ENCODE data around the genes KSR1 and NOS2.

DNA sequence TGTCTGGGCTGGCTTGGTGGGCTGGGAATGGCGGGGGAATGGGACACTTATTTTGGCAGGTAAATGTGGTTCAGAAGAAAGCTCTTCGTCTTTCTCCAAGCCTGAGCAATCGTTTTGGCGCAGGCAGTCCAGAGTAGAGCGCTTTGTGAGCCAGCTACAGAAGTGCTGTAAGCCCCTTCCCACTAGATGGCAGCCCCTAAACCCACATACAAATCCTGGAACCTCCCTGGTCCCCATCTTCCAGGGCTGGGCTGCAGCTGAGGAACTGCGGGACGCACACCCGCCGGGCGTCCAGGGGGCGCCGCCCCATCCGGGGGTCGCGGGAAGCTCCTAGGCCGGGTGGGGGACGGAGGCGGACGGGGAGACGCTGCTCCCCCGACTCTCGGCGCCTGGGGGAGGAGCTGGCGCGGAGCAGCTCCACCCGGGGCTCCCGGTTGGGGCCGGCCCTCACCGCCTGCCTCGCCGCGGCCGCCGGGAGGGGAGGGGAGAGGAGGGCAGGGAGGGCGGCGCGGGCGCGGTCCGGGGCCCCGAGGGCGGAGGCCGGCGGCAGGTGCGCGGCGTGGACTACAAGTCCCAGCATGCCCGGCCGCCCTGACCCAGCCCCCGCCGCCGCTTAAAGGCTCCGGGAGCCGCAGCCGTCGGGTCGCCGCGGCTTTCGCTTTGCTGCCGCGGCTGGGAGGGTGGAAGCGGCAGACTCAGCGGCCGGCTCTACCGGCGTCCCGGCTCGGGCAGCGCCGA, at the start of gene KSR1:
TSS of gene KSR1 (plus strand) at position 643 of the 738 bp plus-strand sequence.
- PRO-cap, 2 experiments = peak in 2 of 2 experiments; most common plus-strand start position 236 of the sequence (in 2); most common minus-strand start position 391 of the sequence (in 2)

- PRO-cap, 2 experiments = no peak in any of the 2 experiments
These were observed 50.1 kb downstream of the KSR1 start for GRCh38 chr17:27506427-27506769.

GRCh38 chr17:27526370-27527110, 70.3 kb downstream of the KSR1 start:
- PRO-cap, 2 experiments = no peak in any of the 2 experiments

DNA sequence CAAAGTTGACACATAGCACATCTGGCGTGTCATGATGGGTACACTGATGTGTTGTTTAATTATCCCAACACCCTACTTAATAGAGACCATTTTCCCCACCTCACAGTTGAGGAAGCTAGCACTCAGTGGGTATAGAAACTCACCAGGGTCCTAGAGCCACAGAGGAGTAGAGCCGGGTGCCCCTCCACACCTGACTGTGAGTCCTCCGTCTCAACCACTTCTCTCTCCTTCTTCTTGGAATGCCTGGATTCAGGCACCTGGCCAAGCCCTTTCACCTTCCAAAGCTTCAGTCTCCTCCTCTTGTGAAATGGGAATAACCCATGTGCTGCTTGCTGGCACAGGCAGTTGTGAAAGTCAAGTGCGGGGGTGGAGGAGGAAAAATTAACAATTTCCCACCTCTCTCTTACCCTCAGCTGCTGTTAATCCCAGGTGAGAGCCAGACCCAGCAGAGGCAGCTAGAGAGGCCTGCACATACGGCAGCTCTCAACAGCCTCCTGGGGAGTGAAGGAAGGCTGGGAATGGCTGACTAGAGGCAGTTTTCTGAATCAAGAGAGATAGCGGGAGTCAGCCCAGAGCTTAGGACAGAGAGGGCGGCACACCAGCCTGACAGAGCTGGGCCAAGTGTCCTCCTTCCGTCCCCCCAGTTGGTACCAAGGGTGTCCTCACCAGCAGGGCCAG, 78.0 kb upstream of the LGALS9 start:
- PRO-cap, 2 experiments = no peak in any of the 2 experiments

- PRO-cap, 2 experiments = no peak in any of the 2 experiments
These were observed at the start of gene NOS2 for GRCh38 chr17:27800318-27801008. Gene NOS2, minus strand, starts transcription at chr17:27800529.

GRCh38 chr17:27985313-27985672, 57.2 kb upstream of the NLK start:
- PRO-cap, 2 experiments = peak in 1 of 2 experiments; most common plus-strand start chr17:27985535 (in 1); most common minus-strand start chr17:27985388 (in 1)

- PRO-cap, 2 experiments = no peak in any of the 2 experiments
These were observed 117.1 kb downstream of the NLK start for GRCh38 chr17:28159127-28160345.

DNA sequence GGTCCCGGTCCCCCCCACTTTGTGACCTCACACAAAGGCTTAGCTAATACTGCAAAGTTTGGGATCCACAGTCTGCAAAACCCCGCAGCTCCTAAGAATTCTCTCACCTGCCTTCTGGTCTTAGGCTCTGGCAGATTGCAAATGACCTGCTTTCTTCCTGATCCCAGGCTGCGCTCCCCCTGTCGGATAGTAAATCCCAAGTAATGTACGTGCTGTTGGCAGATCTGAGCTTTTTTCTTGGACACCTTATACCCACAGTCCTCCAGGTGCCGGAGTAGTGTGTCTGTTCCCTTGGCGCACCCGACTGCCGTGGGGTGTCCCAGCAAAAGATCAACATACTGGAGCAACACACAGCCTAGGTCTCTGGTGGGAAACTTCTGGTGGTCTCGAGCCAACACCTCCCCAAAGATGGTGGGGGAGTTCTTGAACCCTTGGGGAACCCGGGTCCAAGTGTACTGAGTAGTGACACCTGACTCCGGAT, 83.6 kb upstream of the TMEM97 start:
- PRO-cap, 2 experiments = no peak in any of the 2 experiments

DNA sequence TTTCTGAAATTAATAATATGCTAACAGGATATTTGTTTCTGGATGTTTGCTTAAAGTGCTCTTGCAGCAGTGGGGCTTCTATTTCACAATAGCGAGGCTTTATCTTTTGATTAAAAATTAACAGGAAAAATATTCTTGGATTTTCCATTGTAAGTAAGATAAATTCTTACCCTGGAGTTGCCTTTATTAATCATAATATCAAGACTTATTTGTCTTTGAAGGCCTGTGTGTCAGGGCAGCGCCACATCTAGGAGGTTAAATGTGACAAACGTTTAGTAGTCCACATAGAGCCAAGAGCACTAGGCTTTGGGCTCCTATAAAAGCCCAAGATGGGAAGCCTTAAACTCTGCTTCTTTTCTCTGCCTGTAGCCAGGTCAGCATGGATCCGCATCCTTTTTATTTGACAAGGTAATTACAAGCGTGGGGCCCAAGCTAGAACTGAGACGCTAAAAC, 5.3 kb downstream of the TMEM97 start:
- PRO-cap, 2 experiments = no peak in any of the 2 experiments

DNA sequence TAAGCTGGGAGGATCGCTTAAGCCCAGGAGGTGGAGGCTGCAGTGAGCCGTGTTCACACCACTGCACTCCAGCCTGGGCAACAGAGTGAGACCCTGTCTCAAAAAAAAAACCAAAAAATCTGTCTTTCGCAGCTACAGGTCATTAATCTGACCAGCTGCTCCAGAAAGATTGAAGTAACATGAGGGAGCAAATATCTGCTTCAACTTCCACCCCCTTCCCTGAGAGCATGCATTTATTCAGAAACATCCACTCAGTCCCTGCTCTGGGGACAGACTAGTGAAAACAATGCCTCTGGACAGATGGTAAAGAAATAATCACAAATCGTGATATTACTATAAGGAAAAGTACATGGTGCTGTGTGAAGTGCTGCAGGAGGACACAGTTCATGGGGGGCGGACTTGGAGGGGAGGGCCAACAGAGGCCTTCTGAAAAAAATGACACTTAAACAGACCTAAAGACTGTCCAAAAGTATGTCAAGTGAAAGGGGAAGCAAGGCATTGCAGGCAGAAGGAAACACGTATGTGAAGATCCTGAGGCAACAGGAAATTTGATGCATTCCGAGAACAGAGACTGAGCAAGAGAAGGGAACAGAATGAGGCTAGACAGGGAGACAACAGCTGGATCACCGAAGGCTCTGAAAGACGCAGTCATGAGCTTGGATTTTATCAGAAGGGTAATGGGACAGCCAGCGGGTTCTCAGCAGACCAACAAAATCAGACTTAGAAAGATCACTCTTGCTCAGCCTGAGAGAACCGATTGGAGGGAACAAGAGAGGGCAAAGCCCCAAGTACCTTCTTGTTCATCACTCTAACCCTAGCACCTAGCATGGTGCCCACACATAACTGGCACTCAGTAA, 1.2 kb downstream of the IFT20 start:
- PRO-cap, 2 experiments = peak in 1 of 2 experiments; most common plus-strand start position 591 of the sequence (in 1)

- PRO-cap, 2 experiments = peak in 2 of 2 experiments; most common plus-strand start chr17:28336485 (in 1); most common minus-strand start chr17:28336169 (in 2)
These were observed 709 bp downstream of the TNFAIP1 start for GRCh38 chr17:28335906-28337033.

DNA sequence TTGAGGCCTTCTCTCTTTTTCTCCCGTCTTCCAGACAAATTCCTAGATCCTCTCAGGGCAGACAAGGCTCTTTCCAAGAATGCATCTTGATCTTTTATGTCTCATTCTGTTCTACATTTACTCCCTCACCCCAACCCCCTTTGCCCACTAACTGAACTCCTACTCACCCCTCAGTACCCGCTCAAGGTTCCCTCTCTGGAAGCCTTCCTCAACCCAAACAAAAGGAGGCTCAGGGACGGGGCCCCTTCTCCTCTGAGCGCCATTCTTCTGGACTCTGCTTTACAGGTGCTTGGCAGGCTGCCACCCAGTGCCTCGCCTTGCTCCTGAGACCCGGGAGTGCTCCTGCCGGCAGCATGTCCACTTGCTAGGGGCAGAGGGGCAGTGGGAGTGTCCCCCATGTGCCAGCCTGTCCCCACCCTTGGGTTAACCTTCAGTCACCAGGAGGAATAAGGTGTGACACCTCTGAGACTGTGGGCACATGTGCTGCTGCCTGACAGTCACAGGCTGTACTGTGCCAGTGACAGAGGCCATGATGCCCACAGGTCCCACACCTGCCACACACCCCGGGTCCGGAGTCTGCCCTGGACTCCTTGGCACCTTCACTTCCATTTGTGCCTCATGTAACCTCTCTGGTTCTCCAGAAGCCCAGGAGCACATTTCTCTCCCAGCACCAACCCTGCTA, 9.3 kb downstream of the SLC13A2 start:
- PRO-cap, 2 experiments = no peak in any of the 2 experiments

- PRO-cap, 2 experiments = no peak in any of the 2 experiments
These were observed 8.2 kb downstream of the FOXN1 start for GRCh38 chr17:28514296-28514824.

DNA sequence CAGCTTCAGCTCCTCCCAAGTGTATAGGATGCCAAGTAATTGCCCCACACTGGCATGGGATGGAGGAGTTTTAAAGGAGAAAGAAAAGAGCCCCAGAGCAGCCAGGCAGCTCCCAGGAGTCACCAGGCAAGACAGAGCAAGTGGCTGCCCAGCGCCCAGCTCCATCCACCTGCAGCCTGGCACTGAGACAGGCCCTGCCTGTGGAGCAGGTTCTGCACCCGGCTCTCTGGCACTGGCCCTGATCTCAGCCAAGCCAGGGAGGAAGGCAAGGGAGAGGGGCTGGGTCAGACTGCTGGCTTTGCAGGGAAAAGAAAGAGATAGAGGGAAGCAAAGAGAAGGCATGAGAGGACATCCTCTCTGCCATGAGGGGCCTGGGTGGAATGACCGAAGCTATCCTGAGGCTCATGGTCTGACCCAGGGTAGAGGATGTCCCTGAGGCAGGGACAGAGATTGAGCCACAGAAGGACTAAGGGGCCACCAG, 21.8 kb downstream of the FOXN1 start:
- PRO-cap, 2 experiments = no peak in any of the 2 experiments

DNA sequence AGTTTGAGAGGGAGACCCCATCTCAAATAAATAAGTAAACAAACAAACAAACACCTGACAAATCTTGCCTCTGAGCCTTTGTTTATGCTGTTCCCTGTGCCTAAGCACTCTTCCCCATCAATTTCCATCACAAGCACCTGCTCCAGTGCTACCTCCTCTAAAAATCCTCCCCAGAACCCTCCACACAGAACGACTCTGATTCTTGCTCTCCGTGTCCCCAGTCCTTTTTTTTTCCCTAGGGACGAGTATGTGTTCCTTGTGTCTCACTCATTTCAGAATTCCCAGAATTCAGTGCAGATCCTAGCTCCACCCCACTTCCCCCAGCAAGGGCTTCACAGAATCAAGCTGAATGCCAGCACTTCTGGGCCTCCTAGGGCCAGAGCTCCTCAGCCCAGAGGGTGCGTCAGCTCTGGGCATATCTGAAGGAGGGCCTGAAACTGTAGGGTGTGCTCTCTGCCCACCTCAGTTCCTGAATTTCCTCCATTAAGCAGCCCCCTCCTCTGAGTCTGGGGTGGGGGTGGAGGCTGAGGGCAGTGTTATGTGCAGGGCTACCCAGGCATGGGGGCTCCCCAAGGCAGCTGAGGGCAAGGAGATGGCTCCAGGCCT, 6.7 kb downstream of the UNC119 start:
- PRO-cap, 2 experiments = no peak in any of the 2 experiments

DNA sequence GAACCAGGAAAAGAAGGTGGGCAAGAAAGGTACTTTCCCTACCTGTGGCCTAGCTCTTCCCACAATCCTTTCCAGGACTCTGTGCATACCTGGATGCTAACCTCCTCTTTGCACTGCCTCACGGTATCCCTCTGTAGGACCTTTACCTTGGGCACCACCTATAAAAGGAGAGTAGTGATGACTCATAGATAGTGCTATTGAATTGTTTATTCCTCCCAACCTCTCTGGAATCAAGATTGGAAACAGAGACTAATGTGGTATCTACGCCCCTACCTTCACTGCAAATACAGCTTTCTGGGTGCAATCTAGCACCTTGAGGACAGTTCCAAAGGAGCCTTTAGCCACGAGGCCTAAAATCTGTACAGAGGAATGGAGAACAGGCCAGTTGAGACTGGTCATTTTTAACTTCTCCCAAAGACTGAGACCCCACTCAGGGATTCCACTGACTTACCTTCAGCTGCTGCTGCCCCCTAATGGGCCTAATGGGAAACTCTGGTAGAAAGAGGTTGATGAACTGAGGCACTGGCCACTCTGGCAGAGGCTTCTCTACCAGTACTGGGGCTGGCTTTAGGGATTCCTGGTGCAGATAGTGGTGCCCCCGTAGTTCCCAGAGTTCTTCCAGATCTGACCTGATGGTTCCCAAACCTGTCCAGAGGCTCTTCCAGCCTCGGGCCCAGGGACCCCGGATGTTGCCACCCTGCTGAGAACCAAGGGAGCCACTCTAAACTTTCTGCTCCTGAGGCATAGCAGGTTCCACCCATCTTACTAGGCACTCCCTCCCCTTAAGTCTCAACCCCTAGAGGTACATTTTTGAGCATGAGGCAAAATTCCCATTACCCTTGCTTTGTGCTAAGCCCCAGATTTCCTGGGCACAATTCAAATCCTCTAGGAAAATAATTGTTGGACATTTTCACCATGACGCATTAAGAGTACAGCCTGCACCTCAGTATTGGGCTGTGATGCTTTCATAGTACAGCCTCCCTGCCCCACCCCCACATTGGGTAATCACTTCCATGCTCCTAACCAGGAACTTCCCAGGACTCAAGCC, 672 bp downstream of the RSKR start:
- PRO-cap, 2 experiments = no peak in any of the 2 experiments

DNA sequence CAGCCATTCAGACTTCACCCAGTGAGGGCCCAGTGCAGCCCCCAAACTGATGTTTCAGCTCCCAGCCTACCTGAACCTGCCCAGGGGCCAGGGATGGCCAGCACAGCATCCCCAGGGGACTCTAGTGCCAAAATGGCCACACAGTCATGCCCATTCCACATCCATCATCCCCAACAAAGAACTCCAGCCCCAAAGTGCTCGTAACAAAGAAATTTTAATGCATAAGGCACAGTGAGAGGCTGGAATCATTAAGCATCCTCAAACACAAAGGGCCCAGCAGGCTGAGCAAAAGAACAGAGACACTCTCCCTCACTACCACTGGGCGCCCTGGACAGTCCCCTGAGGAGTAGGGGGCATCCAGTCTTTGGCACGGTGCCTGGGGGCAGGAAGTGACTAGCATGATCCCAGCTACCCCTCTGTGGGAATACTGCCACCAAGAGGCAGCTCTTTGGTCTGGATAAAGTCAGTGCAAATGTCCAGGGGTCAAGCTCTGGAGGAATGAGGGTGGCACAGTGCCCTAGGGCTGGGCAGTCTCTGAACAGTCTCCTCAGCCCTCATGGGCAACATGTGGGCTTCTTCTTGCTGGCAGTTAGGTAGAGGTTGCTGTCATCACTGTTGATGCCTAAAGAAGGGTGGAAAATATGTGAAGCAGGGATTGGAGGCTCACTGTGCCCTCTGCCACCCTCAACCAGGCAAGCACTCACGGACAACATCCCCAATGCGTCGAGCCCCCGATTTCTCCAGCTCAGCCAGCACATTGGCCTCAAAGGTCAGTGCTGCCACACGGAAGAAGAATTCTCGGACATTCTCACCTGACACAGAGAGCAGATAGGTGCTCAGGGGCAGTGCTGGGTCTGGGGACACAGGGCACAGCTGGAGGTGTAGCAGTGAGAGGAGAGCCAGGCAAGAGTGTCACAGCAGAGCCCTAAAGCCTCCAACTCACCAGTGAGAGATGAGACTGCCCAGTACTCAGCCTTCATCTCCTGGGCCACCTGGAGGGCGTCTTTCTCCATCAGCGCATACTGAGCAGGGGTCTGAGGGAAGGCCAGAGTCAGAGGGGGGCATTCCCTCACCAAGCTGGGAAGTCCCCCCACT, 2.7 kb upstream of the PROCA1 start:
- PRO-cap, 2 experiments = no peak in any of the 2 experiments

DNA sequence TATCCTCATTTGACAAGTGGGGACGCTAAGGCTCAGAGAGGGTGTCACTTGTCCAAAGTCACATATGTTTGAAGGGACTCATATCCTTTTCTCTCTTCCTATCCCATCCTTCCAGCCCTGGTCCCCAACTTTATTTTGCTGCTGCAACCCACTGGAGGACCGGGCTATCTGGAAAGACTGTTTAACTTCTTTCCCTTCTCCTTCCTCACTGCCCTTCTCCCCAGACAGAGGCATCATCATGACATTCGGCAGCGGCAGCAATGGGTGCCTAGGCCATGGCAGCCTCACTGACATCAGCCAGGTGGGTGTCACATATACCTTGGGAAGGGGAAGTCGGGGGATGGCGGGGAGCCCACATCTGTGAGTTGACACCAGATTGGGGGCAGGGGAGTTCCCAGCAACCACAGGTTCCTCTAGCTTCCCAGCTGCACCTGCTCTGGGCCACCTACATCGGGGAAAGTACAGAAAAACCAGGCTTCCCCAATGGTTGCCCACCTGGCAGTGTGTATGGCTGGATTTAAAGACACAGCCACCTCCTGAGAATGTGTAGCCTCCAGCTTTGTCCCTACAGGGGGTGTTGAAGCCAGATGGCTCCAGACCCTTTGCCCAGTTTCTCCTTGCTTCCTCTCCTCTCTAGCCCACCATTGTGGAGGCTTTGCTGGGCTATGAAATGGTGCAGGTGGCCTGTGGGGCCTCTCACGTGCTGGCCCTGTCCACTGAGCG, 5.2 kb upstream of the TRAF4 start:
- PRO-cap, 2 experiments = no peak in any of the 2 experiments

DNA sequence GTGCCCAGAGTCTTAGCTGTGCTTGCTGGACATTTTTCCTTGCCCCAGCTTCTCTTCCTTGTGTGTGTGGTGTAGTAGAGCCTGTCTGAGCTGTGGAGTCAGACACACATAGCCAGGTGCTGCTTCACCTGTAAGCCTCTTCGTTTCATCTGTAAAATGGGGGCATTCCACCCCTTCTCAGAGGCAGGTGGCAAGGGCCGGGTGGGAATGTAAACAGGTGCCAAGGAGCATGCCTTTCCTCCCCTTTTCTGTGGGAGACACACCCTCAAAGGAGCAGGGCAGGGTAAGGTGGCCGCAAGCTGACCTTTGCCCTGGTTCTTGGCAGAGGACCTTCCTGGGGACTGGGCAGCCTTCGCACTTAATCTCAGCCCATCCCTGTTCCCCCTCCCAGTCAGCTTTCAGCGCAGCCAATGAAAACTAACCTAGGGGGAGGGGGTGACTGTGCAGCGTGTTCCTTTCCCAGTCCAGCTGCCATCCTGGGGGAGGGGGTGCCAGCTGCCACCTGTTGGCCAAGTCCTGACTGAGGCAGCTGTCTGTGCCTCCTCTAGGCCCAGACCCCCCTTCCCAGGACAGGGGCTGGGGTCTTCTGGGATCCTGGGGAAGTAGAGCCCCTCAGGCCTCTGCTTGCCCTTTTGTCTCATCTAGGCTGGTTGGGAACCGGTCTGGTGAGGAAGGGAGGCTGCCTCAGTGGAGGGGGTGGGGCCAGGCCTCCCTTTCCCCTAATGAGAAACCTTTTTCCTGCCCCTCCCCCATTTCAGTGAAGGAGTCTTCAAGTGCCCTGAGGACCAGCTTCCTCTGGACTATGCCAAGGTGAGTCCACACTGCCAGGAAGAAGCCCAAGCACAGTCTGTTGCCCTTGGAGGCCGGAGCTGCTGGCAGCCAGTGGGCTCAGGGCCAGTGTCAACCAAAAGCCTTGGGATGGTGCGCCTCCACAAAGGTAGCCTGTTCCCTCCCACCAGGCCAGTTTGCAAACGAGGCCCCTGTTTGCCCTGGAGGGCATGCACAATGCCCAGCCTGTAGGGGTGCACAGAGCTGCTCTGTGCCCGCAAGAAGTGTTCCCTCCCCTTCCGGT, 3.0 kb downstream of the TRAF4 start:
- PRO-cap, 2 experiments = no peak in any of the 2 experiments

DNA sequence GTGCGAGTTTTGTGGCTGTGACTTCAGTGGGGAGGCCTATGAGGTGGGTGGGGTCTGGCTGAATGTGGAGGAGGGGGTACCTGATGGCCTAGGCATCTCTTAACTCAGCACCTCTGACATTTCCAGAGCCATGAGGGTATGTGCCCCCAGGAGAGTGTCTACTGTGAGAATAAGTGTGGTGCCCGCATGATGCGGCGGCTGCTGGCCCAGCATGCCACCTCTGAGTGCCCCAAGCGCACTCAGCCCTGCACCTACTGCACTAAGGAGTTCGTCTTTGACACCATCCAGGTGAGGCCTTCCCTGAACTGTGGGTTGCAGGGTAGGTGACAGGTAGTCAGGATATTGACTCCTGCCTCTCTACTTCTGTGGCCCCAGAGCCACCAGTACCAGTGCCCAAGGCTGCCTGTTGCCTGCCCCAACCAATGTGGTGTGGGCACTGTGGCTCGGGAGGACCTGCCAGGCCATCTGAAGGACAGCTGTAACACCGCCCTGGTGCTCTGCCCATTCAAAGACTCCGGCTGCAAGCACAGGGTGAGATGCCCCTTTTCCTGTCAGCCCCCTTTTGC, 4.4 kb downstream of the TRAF4 start:
- PRO-cap, 2 experiments = no peak in any of the 2 experiments

Data from heart right ventricle (tissue), 2 donors.